ENCODE measurements around a stretch of chr9.

GRCh38 chr9:113574366-113574997, 111.0 kb downstream of the RGS3 start:
- RRBS, result no CpG with 5 or more reads among the region's 5 CpGs

- RRBS, result no CpG with 5 or more reads among the region's 4 CpGs
Measured at GRCh38 chr9:113587809-113588184, 124.3 kb downstream of the RGS3 start.

GRCh38 chr9:113624804-113625220, 161.3 kb downstream of the RGS3 start:
- RRBS, result no CpG with 5 or more reads among the region's 8 CpGs

GRCh38 chr9:113654541-113655174, 191.1 kb downstream of the RGS3 start:
- RRBS, result no CpG with 5 or more reads among the region's 10 CpGs

DNA sequence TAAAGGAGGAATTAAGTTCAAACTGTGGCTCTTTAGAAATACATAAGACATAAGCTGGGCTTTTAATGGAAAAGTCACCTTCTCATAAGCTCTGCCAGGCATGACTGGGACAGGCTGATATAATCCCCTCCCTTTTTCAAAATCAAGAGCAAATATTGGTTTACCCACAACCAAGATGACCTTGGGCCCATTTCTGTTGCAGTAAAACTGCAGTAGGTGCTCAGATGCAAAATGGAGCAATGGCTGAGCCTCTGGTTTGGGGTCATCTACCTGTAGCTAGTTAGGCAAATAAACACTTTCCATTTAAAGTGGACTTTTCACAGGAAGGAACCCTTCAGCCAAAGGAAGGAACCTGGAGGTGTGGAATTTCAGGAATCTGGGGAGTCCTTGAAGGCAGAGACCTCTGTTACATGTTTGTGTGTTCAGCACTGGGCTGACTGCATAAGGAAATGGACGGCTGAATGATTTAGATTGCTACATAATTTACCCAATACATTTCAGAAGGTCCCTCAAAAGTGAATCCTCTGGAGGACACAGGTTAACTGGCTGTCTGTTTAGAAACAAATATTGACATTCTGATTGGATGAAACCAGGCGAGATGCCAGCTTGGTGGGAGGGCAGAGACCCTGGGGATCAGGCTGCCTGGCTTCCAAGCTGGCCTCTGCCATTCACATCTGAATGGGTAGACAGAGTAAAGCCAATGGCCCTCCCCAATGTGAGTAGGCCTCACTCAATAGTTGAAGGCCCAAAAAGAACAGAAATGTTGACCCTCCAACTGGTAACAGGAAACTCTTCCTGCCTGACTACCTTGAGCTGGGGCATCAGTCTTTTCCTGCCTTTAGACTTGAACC, 170.0 kb upstream of the ZNF618 start:
- RRBS, result no CpG with 5 or more reads among the region's 2 CpGs

DNA sequence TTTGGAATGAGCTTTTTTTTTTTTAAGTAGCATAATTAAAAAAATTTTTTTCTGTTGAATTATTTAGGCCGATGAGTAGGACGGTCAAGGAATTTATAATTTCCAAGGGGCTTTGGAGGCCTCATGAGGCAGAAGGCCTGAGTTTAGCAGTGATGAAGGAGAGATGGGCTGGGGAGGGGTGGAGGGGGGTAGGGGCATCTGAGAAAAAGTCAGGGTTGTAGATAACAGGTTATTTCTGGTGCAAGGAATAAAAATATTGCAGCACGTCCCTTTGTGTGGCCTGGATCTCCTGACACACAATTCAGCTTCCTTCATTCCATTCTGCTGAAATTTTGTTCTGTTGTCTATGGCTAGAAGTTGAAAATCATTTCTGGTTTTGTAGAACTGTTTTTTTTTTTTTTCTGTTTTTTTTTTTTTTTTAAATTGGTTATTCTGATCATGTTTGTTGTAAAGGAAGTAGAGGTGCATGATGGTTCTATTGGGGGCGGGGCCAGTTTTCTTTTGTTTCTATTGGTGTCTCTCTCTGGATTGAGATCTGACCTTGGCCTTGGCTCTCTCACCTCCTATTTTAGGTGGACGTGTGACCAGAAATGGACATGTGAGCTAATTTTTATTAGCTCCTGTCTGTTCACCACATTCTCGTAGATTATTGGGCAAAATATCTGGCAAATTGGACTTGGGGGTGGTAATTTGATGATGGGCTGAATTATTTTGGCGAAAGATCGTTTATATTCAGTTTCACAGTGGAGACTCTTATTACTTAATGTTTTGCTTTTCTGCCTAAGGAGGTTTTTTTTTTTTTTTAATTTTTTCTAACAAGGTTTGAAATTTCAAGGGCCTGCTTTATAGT, 3.1 kb downstream of the ZNF618 start:
- RRBS, result no CpG with 5 or more reads among the region's 8 CpGs

GRCh38 chr9:113989439-113989809, 88.7 kb downstream of the AMBP start:
- RRBS, result no CpG with 5 or more reads among the region's 4 CpGs

- RRBS, result no CpG with 5 or more reads among the region's 7 CpGs
Measured at GRCh38 chr9:114081916-114082405, 3.9 kb upstream of the AMBP start.

- RRBS, result 24% methylated on average over 22 of the region's 97 CpGs
Measured at GRCh38 chr9:114097993-114099184, 703 bp downstream of the KIF12 start.

DNA sequence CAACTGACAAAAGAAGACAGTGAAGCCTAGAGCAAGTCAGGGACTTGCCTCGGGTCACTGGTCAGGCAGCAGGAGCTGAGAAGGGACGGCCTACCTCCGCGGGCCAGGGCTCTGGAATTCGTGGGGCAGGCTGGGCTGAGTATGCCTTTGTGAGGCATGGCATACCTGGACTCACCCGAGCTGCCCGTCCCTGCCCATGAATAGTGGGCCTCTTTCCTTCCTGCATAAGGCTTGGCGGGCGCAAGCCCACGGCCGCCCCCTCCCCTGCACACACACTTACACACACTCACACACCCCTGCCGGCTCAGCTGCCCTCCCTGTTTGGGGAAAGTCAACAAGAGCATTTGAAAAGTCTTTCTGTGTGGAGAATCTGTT, 19.0 kb upstream of the KIF12 start:
- RRBS, result no CpG with 5 or more reads among the region's 12 CpGs

DNA sequence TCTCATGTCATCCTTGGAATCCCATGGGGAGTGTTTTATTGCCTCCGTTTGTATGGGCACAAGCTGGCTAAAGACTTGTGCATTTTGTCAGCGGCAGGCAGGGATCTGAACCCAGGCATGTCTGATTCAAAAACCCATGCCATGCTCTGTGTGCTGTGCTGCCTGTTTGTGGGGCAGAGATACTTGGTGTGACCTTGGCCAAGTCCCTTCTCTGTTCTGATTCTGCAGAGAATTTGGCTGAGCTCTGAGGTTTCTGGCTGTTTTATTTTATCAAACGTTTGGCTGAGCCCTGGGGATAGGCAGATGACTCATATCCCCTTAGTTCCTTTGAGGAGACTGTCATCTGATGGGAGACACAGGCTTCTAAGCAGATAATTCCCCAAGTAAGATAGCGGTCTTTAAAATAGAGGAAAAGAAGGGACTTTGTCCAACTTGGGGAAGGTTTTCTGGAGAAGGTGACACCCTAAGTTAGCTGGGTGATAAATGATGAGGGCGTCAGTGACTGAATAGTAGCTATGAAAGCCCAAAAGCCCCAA, 22.3 kb downstream of the COL27A1 start:
- RRBS, result no CpG with 5 or more reads among the region's 5 CpGs

DNA sequence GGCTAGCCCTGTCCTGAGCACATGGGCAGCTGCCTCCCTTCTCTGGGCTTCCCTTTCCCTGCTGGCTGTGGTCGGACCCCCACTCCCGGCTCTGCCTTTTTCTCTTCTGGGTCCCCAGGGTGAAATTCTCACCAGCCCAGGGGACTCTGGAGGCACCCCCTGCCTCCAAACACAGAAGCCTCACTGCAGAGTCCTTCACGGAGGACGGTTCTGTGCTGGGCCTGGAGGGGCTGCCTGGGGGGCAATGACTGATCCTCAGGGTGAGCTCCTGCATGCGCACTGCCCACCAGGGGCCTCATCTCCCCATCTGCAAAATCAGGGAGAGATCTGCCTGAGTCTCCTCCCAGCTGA, 336 bp downstream of the ORM1 start:
- RRBS, result 83% methylated on average over 1 of the region's 5 CpGs

GRCh38 chr9:114327523-114328075, 2.1 kb upstream of the ORM2 start:
- RRBS, result no CpG with 5 or more reads among the region's 10 CpGs

GRCh38 chr9:114328165-114328769, 1.4 kb upstream of the ORM2 start:
- RRBS, result no CpG with 5 or more reads among the region's 9 CpGs

GRCh38 chr9:114366586-114367316, 21.0 kb downstream of the AKNA start:
- RRBS, result no CpG with 5 or more reads among the region's 7 CpGs

GRCh38 chr9:114371765-114372330, 15.9 kb downstream of the AKNA start:
- RRBS, result no CpG with 5 or more reads among the region's 10 CpGs

DNA sequence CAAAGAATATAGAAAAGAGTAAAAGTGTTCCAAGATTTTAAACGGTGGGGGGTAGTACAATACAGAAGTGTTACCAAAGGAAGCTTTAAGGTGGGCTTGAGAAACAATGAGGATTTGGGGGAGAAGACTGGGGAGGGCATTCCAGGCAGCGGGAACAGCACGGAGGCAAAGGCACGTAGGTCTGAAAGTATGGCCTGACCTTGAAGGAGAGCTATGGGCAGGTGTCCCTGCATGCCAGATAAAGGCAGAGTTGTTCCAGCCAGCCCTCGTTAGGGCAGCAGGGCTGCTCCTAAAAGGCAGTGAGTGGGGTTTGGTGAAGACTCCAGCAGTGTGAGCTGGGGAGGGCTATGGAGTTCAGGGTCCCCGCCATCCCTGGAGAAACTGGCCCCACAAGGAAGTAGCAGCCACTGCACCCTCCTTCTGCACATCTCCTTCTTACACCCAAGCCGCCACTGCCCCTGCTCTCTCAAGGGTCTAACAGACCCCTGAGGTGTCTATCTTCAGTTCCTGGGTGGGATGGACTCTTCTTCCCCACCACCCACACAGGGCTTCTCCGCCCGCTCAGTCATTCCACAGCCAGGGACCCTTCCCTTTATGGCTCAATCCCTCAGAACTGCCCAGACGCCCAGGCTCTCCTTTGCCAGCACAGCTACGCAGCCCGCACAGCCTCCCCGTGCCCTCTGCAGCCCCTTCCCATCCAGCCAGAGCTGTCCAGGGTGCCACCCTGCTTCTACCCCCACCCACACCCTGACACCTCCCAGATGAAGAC, 1.4 kb downstream of the AKNA start:
- RRBS, result no CpG with 5 or more reads among the region's 13 CpGs

DNA sequence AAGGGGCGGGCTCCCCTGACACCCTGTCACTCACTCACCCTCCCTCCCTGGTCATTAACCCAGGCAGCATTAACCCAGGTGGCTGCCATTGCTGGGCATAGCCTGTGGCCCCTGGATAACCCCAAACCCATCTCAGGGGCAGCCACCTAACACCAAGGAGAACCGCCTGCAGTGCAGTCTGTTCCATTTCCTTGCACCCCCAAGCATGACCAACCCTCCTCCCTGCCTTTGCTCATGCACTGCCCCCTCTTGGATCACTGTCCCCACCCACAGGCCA, 2.2 kb upstream of the AKNA start:
- RRBS, result no CpG with 5 or more reads among the region's 2 CpGs

DNA sequence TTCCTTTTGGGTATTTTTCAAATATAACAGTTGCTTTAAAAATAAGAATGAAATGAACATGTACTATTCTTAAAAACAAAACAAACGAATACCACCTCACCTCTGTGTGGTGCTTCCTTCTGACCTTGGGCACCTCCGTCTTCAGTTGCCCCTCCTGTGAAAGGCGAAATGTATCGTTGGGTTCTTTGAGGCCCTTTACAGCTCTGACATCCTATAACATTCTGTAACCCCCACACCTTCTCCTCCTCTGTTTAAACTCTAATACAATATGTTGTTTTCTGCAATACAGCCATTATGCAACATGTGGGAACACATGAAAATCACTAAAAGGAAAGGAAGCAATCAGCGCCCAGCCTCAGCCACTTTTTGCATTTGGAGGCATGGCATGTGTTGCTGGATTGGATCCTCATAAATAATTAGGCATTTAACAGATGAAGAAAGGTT, 6.5 kb upstream of the AKNA start:
- RRBS, result no CpG with 5 or more reads among the region's 5 CpGs

- RRBS, result 16% methylated on average over 6 of the region's 8 CpGs
Measured at GRCh38 chr9:114452061-114452619, 53.1 kb downstream of the WHRN start.

Measured in GM12891 (cell line).